Metastatic Breast Carcinoma in the Ovary (tissue), 3 donors: ENCODE data around the gene NKX1-2.

GRCh38 chr10:122211208-122211744 is 59.8 kb upstream of the BTBD16 start:
- PRO-cap, 3 experiments: no peak in any of the 3 experiments

GRCh38 chr10:122309955-122310721 is 39.0 kb downstream of the BTBD16 start:
- PRO-cap, 3 experiments: no peak in any of the 3 experiments

GRCh38 chr10:122422147-122422770 is 32.2 kb upstream of the ARMS2 start:
- PRO-cap, 3 experiments: no peak in any of the 3 experiments

DNA sequence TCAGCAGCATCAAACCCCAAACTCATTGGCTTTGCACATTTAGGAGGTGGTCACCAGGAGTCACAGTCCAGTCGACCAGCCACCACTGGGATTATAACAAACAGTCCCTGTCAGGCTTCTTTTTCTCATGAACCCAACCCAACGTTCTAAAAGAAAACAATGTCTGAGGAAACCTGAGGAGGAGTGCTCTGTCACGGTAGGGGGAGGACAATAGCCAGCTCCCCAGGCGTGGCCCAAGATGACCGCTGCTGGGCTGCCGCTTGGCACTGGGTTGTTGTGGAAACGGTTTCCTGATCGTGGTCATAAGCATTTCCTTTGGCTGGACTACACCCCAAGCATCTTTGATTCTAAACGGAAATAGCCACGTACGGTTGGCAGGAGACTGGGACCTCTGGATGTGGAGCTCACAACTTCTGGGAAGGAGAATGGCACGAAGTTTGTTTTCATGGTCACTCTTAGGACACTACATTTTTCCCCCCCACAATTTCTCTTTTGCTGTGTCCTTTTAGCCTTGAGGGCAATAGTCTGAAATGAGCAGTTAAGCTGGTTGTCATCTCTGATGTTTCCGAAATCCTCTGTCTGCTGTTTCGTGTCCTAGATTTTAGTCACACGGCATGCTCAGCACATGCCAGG is 30.3 kb upstream of the DMBT1 start:
- PRO-cap, 3 experiments: no peak in any of the 3 experiments

DNA sequence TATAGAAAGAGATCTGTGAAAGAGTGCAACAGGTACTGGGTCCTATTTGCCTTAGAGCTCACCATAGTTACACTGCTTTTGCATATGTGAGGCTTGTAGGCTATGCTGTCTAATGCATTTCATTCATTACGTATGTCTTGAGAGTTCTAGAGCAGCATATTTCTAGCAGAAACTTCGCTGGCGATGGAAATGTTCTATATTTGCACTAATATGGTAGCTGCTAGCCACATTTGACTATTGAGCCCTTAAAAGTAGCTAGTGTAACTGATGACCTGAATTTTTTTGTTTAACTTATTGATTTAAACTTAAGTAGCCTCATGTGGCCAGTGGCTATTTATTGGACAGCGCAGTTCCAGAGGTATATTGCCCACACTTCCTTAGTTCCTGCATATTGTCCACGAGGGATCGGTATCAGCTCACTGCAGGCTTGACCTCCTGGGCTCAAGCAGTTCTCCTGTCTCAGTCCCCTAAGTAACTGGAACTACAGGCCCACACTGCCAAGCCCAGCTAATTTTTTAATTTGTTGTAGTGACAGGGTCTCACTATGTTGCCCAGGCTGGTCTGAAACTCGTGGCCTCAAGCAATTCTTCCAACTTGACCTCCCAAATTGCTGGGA is 3.7 kb downstream of the PSTK start:
- PRO-cap, 3 experiments: no peak in any of the 3 experiments

- PRO-cap, 3 experiments: peak in 1 of 3 experiments; most common plus-strand start chr10:123150887 (in 1)
Measured at GRCh38 chr10:123150471-123151276, 2.7 kb downstream of the HMX2 start.

GRCh38 chr10:123745828-123746681 is 79.9 kb downstream of the GPR26 start:
- PRO-cap, 3 experiments: no peak in any of the 3 experiments

DNA sequence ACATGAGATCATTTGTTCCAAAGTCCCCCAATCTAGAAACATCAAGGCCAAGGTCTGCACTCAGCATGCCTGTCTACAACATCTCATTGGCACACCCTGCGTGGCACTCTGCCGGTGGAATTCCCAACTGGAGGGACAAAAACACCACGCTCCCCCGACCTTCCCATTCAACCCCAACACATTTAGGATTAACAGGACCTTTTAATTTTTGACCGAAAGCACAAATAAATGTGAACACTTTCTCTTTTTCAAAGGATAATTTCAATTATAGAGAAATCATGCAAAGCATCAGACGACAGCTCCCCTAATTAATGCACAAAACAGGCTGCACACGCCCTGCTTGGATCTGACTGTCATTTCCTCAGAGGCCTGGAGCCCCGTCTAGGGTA is 31.3 kb downstream of the CPXM2 start:
- PRO-cap, 3 experiments: no peak in any of the 3 experiments

- PRO-cap, 3 experiments: peak in 1 of 3 experiments; most common plus-strand start chr10:124036351 (in 1)
Measured at GRCh38 chr10:124035836-124036610, 57.4 kb downstream of the CHST15 start.

GRCh38 chr10:124089377-124090086 is 3.9 kb downstream of the CHST15 start:
- PRO-cap, 3 experiments: no peak in any of the 3 experiments

GRCh38 chr10:124142991-124143467 is 49.6 kb upstream of the CHST15 start:
- PRO-cap, 3 experiments: no peak in any of the 3 experiments

DNA sequence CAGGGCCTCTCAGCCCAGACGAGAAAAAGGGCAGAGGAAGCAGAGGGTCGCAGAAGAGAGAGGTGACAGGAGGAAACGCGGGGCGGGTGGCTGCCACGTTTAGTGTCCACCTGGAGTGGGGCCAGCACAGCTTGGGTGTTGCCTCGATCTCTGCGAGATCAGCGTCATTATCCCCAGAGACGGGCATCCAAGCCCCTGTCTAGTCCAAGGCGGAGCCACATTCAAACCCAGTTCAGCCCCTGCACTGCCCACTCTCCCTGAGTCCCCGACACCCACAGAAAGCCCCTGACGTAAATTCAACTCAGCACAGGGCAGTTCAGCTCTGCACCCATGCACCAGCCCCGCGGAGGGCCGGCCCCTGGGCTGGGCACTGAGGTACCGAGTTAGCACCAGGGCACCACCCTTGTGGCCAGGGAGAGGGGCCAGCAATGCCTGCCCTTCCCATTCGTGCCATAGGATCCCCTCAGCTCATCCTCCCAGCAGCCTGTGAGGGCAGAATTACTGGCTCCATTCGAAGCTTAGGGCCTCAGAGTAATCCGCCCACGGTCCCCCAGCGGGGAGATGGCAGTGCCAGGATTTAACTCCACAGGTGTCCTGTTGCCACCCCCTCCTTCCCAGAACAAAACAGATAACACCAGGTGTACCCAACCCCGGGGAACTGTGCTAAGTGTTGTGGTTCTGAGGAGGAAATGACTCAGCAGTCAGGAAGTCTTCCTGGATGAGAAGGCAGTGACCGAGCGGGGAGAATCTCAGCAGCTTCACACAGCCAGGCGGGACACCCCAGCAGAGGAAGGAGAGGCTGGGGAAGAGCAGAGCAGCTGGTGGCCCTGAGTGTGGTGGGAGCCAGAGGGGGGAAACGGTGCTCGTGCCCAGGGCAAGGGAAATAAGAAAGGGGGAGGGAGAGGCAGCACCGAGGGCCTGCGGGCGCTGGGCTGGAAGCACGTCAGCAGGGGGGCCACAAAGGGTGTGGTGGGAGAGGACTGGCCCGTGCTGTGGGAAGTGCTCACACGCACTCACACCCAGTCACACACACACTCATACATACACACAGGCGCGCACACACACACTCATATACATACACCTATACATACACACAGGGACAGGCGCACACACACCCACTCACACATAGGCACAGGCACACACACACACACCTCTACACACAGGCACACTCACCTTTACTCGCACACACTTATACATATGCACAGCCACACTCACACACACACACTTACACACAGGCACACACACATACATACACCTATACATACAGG is 59.6 kb upstream of the CHST15 start:
- PRO-cap, 3 experiments: peak in 1 of 3 experiments; most common plus-strand start position 761 of the sequence (in 1); most common minus-strand start position 694 of the sequence (in 1)

GRCh38 chr10:124231135-124231509 is 137.7 kb upstream of the CHST15 start:
- PRO-cap, 3 experiments: no peak in any of the 3 experiments

GRCh38 chr10:124354744-124355576 is 63.8 kb downstream of the OAT start:
- PRO-cap, 3 experiments: no peak in any of the 3 experiments

DNA sequence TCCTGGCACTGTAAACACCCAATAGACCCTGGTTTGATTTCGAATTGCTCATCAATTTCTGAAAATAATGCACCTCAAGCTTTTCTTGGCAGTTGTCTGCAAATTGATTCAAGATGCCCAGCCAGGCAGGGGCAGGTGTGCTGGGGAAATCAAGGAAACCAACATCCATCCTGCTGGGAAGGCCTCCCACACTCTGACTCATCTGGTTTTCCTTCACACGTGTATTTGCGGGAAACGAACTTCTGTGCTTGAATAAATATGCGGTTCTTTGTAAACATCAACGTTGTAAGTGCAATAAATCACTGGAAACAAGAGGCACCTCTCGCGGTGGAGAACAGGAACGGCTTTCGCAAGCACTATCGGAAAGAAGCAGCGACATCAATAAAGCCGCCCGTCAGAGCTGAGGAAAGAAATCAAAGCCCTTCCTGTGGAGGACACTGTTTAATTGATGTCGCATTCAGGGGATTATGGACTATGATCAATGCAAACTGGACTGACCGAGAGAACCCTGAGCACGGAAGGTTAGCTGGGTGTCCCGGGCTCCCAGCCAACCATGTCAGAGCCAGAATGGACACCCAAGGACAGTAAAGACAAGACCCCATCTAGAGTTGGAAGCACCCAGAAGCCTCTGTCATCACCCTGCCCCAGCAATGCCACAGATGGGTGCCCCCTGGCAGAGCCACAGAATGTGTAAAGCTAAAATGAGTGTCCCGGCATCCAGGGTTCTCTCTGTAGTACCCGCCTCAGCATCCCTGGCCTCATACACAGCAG is 37.7 kb downstream of the OAT start:
- PRO-cap, 3 experiments: no peak in any of the 3 experiments

- PRO-cap, 3 experiments: no peak in any of the 3 experiments
Measured at GRCh38 chr10:124449851-124450508, at the start of gene NKX1-2. Gene NKX1-2, minus strand, starts transcription at chr10:124450035.

- PRO-cap, 3 experiments: no peak in any of the 3 experiments
Measured at GRCh38 chr10:124535628-124536717, 74.3 kb downstream of the LHPP start.

DNA sequence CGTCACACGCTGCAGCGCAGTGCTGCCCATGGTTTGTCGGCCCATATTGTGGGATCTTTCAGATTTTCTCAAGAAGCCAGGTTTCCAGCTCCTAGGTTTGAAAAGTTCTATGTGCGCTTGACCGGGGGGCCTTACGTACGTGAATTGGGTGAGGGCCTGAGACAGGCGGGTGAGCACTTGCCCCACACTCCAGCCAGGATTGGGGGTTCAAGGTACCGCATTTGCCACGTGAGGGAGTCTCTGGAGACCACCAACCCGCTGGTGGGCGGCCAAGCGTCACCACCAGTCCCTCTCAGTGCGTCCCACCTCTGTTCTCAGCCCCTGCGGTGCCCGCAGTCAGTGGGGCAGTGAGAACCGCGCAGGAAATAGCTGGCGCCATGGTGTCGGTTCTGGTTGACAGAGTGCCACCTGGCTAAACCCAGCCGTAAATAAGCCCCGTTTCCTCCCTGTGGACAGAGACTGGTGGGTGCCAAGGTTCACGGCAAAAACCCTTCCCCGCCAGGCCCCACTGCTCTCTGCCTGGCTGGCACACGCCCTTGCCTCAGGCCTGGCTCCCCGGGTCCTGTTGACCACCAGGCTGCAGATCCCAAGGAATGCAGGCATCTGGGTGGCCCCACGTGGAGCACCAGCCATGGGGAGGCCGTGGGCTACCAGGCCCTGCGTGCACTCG is 139.8 kb downstream of the LHPP start:
- PRO-cap, 3 experiments: no peak in any of the 3 experiments

DNA sequence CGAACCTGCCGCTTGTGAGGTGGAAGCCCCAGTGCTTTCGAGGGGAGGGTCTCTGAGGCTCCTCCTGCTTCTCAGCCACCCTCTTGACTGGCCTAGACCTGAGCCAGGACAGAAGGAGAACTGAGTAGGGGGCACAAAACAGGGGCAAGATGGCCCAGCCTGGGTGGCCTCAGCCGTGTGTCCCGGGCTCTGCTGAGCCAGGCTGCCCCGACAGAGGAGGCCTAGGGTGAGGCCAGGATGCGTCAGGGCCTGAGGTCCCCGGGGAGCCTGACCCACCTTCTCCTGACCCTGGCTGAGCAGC is 118.6 kb downstream of the FAM53B start:
- PRO-cap, 3 experiments: no peak in any of the 3 experiments

DNA sequence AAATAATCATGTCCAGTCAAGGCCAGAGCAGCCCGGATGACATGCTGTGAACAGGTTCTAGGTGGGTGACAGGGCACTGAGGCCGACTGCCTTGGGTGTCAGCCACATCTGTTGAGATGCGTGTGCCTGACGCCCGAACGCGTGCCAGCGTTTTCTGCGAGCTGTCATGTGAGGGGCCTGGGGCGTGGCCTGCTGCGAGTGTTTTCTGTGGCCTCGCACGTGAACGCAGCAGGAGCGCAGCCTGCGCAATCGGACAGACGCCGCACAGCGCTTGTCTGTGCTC is 118.3 kb downstream of the FAM53B start:
- PRO-cap, 3 experiments: no peak in any of the 3 experiments